ENCODE measurements around a stretch of chr4.

- PRO-cap = no peak
Measured at GRCh38 chr4:186151487-186152445, 39.6 kb upstream of the CYP4V2 start.

DNA sequence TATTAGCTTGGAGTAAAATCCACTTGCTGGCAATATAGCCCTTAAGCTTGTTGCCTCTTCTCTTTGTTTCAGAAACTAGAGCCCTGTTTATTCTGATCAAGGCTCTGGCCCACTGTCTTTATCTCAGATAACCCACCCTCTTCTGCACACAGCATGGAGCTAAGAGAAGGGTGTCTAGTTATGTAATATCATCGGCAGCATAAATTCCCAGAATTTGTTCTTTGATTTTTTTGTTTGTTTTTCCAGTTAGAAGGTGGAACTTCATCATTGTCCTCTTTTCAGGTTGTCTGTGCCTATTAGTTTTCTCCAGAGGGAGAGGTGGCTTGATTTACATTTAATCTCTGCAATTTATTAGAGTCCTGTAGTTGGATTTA lies 15.3 kb upstream of the F11 start:
- PRO-cap = no peak

DNA sequence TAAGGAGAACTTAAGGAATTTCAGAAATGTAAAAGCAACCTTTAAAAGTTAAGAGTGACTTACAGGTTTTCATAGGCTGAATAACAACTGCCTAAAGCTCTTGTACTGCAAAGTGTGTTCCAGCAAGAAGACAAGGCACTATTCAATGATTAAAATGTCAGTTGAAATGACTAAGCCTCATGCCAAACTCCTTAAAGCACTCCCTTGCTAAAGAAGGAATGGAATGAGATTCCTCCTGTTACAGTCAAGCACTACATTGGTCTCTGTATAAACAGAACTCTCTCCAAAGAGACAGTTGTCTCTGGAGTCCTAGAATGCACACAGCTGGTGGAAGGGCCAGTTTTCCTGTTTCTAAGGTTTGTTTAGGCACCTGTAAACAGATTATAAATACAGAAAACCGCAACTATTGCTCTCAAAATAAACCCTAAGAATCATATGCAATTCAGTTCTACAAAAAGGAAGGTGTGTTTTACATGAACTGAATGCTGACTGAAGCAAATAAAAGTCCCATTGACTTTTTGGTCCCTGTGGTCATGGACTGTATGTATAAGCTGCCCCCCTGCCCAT lies 47.1 kb downstream of the FAT1 start:
- PRO-cap = no peak

GRCh38 chr4:186948403-186948876 lies 224.8 kb upstream of the FAT1 start:
- PRO-cap = no peak

DNA sequence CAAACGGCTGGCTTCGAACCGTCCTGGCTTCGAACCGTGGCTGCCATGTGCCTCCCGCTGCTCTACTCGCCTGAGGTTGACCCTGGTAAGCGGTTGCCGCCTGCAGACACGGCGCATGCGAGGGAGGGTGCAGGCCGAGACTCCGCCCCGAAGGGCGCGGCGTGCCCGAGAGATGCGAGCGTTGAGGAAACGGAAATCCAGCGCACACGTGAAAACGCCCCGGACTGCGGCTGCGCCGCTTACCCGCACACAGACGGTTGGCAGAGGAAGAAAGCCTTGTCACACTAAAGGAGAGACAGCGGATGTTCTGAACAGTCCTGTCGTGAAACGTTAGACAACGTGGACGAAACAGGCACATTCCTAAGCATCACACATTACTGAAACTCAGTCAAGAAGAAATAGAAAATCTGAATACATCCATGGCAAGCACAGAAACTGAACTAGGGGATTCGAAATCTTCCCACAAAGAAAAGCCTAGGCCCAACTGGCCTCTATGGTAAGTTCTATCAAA lies 382.0 kb upstream of the ZFP42 start:
- PRO-cap = no peak

- PRO-cap = no peak
Measured at GRCh38 chr4:188956770-188957133, 817.5 kb downstream of the TRIML1 start.

DNA sequence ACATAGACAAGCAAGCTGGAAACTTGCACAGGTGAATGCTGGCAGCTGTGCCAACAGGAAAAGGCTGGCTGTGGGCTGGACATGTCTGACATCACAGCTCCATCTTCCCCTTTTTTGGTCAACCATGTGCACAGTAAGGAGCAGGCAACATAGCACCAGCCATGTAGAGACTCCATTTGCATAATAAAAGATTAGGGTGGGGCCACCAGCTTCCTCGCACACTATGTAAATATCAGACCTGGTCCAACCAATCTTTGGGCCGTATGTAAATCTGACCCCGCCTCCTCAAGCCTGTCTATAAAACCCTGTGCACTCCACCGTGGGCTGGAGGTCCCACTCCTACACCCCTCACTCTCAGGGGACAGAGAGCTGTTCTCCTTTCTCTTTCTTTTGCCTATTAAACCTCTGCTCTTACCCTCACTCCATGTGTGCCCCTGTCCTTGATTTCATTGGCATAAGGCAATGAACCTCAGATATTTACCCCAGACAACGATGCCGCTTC lies 862.1 kb downstream of the TRIML1 start:
- PRO-cap = no peak

GRCh38 chr4:189658638-189659226 lies 281.9 kb upstream of the FRG1 start:
- PRO-cap = no peak

DNA sequence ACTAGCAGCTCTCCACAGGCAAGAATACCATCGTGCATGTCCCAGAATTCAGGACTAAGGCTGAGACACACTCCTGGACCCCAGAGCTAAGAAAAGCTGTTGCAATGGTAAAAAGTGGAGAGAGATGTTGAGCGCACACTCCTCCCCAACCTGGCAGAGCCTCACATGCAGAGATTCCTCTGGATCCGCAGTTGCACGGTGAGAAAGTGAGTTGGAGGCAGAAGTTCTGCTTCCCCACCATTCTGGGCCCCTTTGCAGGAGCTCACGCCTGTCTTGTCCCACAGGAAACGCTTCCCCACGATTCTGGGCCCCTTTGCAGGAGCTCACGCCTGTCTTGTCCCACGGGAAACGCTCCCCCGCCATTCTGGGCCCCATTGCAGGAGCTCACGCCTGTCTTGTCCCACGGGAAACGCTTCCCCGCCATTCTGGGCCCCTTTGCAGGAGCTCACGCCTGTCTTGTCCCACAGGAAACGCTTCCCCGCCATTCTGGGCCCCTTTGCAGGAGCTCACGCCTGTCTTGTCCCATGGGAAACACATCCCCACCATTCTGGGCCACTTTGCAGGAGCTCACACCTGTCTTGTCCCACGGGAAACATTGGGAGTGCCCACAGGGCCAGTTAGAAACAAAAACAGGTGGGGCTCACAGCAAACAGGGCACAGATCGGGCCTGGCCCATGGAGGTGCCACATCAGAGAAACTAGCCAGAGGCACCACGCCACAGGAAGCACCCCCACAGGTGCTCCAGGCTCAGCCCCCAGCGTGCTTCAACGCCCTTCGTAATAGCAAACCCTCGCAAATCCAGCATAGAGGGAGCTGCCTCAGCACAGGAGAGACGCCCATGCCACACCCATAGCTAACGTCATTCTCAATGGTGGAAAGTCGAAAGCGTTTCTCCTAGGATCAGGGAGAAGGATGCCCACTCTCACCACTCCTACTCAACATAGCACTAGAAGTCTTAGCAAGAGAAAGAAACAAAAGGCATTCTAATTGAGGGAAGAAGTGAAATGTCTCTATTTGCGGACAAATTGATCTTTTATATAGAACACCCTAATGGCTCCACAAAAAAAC lies 218.3 kb upstream of the FRG1 start:
- PRO-cap = no peak

- PRO-cap = no peak
Measured at GRCh38 chr4:189838719-189839509, 101.8 kb upstream of the FRG1 start.

All from osteocyte (in vitro differentiated cells).